Retinal pigment epithelial cell (primary cell): Measurements from ENCODE around the genes GPR12, LNX2 and FLT3.

DNA sequence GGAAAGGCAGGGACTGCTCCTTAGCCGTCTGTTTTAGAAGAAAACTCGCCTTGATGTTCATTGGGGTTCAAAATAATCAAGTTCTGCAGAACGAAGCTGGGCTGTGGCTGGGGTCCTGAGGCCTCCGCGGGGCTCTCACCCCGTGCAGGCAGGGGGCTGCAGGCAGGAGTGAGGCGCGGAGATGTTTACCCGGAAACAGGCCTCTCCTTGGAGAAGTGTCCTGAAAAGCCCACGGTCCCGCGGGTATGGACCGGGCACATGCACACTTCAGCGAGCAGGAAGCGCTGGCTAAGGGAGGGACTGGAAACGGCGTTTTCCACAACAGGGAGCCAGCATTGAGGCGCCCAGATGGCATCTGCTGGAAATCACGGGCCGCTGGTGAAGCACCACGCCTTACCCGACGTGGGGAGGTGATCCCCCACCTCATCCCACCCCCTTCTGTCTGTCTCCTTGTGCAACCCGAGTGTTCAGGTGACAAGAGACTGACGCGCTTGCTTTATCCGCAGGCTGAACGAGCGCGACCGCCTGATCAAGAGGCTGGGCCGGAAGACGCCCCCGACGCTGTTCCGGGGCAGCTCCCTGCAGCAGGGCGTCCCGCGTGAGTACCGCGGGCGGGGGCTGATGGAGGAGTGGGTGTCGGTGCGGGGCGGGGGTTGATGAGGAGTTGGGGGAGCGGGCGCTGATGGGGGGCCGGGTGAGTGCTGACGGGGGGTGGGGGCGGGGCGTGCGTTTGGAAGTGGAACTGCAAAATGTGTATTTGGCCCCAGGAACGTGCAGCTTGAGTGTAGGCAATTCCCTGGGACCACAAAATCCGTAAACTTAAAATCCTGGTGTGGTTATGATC lies 39.6 kb downstream of the SHISA2 start:
- RRBS = 35% methylated on average over 5 of the region's 54 CpGs

DNA sequence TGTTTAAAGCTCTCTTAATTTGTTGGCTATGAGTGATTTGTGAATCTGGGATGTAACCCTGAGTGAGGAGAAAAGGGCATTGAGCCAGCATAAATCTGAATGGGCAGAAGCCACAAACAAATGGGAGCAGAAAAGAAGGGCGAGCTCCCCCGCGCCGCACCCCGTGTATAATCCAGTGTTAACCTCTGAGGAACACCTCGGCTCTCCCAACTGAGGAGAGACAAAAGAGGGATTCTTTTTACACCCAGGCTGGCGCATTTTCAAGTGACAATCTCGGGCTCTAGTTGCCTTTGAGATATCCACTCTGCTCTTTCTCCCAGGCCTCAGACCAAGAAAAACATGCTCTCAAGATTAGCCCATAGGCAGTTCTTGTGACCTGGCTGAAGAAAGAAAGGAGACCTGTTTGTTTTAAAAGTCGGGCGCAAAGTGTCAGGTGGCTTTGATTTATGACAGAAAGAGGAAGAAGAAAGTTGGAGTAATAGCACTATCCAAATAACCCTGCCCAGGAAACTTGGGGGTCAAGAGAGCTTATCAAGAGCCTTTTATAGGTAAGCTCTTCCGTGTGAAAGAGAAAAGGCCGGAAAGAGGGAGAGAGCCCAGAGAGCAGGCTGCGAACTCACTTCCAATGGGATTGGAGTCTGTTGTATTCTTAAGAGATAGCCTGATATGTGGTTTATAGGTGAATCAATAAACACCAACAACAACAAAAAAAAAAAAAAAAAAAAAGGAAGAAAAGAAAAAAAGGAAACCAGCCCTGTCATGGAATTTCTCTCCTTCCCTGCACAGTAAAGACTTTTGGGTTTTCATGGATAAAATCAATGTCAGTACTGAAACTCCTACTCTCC lies 27.2 kb downstream of the SHISA2 start:
- RRBS = no CpG with 5 or more reads among the region's 13 CpGs

DNA sequence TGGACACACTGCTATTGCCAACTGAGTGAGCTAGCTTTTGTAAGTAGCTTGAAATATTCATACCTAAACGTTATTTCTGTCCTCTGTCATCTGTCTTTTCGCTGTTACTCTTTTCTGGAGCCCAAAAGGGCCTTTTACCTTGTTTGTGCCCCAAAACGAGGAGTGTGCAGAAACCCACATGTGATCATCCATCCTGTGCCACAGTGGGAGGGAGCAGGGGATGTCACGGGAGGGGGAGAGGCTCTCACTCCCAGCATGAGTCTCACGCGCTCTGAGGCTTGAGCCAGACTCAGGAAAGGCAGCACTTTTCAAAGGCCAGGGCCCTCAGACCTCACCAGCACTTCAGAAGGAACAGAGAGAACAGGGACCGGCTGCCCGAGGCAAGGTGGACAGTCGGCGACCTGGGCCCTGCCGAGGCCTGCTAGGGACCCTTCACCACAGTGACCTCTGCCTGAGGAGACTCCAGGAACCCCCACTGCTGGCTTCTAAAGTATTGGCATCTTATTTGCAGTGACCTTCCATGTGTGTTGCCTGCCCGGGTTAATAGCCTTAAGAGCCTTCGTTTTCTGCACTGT lies 71.7 kb upstream of the WASF3 start:
- RRBS = no CpG with 5 or more reads among the region's 13 CpGs

- RRBS = no CpG with 5 or more reads among the region's 4 CpGs
These were observed 43.1 kb downstream of the WASF3 start for GRCh38 chr13:26600482-26601011.

DNA sequence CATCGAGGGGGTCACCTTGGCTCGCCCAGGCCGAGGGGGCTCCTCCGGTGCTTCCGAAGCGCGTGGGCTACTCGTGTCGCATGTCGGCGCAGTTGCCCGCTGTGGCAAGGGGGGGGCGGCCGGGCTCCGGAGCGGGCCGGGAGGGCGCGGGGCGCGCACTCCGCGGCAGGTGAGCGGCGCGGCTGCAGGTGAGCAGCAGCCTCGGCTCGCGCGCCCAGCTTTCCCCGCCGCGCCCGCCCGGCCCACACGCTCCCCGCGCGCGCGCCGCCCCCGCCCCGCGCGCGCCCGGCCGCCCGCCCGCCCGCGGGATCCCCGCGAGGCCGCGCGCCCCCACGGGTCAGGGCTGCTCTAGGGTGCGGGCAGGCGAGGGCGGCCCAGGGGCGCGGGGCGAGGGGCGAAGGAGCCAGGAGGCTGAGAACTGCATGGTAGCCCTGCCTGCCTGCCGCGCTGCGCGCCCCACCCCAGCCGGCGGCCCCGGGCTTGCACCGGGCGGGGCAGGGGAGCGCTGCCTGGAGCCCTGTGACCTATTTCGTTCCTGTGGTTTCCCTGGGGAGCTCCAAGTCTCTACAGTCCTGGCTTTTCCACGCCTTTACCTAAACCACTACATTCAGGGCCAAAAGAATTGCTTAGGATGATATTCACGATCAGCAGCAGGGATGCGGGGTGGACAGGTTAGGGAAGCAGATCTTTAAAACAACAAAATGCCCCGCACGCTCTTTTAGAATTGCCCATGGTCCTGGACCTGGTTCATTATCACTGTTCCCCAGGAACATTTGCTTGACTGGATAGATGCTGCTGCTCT lies at the start of gene GPR12:
Gene GPR12 (minus strand): TSS at position 223 of the 802 bp plus-strand sequence.
- RRBS = under 1% methylated on average over 38 of the region's 82 CpGs

DNA sequence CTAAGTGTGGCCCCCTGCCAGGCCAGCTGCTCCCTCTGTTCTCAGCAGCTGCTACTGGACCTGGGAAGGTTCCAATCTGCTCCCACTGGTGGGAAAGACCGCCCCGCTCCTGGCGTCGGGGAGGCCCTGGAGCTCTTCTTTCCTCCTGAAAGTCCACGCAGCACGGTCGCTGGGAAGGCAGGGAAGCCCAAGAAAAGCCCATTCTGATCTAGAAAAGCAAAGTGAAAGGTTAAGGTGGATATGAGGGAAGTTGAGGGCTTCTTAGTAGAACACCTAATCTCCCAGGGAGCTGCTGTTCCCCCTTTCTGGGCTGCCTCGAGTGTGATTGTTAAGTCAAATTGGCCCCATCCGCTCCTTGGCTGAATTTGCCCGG lies 205.5 kb downstream of the USP12 start:
- RRBS = no CpG with 5 or more reads among the region's 10 CpGs

DNA sequence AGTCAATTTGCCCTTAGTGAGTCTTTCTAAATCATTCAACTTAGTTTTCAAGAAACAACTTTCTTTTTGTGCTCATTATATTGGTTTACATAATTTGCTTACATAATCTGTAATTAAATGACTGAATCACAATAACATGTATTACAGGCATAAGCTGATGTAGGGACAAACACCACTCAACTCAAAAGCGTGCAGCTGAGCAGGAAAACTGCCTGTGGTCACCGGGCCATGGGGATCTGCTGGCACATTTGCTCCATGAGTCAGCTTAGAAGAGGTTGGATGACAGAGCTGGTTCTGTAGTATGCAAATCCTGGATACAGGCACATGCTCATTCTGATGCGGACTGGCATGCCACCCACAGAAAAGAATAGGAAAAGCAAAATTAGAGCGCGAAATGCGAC lies 128.6 kb downstream of the USP12 start:
- RRBS = no CpG with 5 or more reads among the region's 6 CpGs

DNA sequence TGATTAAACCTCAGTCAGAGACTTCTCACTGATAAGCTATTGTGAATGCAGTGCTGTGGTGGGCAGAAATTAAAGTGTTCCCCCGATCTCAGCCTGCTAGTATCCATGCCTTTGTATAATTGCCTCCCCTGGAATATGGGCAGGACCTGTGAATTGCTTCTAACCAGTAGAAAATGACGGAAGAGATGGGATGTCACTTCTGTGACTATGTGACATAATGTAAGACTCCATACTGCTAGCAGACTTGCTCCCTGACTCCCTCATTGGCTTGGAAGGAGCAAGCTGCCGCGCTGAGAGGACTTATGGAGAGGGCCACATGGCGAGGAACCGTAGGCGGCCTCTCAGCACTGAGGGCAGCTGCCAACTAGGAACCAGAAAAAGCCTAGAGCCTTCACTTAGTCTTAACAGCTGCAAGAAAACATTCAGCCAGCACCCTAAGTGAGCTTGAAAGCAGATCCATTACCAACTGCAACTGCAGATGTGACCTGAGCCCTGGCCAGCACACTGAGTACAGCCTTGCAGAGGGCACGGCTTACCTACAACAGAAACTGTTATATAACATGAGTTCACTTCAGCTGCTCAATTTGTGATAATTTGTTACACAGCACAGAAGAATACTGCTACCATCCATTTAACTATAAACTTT lies 33.9 kb downstream of the USP12 start:
- RRBS = no CpG with 5 or more reads among the region's 8 CpGs

DNA sequence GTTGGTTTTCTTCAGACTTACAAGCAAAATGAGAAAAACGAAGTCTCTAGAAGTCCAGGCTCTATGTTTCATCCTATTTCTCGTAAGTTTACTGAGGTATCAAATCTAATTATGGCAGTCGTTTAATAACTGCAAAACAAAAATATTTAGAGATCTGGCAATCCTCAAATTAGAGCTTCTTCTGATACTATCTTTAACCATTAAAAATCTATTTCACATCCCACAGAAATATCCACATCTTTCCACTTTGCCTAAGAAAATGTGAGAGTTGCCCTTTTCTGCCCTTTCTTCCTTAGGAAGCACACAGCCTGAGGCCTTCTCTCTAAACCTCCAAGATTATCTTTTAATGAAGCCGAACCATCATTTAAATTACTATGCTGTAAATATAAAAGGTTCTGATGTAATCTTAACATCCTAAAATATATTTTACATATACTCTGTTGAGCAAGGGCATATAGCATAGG lies 17.7 kb downstream of the USP12 start:
- RRBS = no CpG with 5 or more reads among the region's 4 CpGs

GRCh38 chr13:27171157-27171552 lies 456 bp downstream of the USP12 start:
- RRBS = under 1% methylated on average over 33 of the region's 65 CpGs

- RRBS = no CpG with 5 or more reads among the region's 12 CpGs
These were observed 71.3 kb upstream of the GTF3A start for GRCh38 chr13:27353011-27353532.

DNA sequence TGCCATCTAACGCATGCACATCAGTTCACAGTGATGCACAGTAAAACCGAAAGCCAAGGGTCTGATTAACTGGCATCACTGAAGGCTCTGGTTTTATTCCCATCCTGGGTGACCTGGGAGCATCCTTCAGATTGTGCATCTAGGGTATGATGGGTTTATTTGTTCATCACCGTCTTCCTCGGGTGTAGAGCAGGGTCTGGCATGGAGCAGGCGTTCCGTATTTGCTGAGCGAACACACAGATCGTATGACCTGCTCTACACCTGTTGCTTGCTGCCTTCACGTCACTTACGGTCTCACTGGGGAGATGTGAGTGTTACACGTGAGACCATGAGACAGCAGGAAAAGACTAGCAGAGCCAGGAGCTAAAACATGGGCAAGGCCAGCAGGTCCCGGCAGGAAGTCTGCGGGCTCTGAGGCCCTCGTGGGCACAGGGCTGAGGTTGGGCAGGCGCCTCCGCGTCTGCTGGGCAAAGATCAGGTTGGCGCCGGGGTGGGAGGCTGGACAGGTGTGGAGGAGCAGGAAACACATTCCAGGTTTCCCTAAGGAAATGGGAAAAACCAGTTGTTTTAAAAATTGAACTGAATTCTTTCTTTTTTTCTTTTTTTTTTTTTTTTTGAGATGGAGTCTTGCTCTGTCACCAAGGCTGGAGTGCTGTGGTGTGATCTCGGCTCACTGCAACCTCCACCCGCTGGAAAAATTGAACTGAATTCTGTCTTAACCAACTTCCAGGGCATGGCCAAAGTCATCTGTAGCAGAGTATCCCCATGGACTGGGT lies 19.7 kb upstream of the GTF3A start:
- RRBS = 95% methylated on average over 7 of the region's 21 CpGs

- RRBS = 72% methylated on average over 2 of the region's 8 CpGs
These were observed 32.6 kb upstream of the MTIF3 start for GRCh38 chr13:27482804-27483438.

DNA sequence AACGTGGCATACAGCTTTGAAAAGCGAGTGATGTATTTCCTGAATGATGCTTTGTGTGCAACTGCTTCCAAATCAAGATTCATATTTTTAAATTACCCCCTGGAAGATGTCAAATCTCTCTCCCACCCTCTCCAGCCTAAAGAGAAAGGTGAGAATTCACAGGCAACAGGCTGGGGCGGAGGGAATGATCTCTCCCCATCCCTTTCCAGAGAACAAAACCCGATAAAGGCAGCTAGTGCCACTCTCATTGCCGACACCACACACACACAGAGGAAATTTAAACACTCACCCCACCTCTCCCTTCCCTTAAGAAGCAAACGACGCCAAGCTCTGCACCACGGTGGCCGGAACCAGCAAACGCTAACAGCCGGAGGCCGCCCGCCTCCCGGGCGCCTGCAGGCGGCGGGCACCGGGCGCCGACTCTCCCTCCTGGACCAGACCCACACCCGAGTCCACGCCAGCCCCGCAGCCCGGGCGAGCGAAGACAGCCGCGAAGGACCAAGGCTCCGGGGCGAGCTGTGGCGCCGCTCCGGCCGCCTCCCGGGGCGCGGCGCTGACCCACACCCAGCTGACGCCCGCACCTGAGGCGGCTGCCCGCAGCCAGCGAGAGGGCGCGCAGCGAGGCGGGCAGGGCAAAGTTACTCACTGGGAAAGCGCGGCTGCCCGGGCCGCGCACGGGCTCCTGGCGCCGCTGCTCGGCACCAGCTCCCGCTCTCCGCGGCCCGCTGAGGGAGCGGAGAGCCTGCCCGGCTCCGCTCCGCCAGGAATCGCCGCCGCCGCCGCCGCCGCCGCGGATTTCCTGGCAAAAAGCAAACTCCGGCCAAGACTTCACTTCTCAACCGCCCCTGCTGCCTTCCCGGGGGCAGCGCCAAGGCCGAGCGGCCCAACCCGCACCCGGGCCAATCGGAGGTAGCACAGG lies at the start of gene LNX2:
Gene LNX2 (minus strand): TSS at position 801 of the 919 bp plus-strand sequence.
- RRBS = under 1% methylated on average over 44 of the region's 82 CpGs

GRCh38 chr13:27727488-27727807 lies 64.8 kb upstream of the GSX1 start:
- RRBS = no CpG with 5 or more reads among the region's 6 CpGs

DNA sequence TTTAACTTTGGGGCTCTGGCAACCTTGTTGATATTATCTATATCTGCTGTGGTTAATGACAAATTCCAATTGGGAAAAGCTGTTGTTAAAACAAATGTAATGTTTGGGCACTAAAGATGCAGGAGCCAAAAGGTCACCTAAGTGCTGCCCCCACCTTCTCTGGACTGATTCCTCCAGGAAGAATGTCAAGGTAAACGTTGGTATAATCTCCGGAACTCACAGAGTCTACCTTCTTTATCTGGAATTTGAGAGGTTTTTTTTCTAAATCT lies 12.1 kb downstream of the CDX2 start:
- RRBS = no CpG with 5 or more reads among the region's 2 CpGs

- RRBS = under 1% methylated on average over 8 of the region's 22 CpGs
These were observed 585 bp downstream of the FLT3 start for GRCh38 chr13:28099827-28100154.

GRCh38 chr13:28100155-28101179 lies at the start of gene FLT3:
Gene FLT3, minus strand, starts transcription at chr13:28100576.
- RRBS = 1% methylated on average over 60 of the region's 108 CpGs

GRCh38 chr13:28138679-28139527 lies 558 bp downstream of the PAN3 start:
- RRBS = 1% methylated on average over 43 of the region's 72 CpGs

DNA sequence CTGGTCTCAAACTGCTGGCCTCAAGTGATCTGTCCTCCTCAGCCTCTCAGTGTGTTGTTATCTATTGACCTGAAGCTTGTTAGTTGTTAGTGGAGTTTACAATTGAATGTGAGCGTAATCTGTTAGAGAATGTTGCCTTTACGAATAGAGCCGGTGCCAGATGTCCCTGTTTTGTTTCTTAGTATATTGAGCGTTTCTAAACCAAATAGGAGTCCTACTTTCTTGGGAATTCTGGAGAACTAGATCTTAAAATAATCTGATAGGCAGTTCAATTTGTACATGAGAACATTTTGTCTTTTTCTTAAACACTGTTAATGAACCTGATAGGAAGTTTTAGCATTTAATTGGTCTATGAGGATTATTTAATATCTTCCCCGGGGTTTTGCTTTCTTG lies 1.8 kb downstream of the PAN3 start:
- RRBS = no CpG with 5 or more reads among the region's 5 CpGs